Hematopoietic multipotent progenitor cell (in vitro differentiated cells): ENCODE data around the gene GRIN2C.

DNA sequence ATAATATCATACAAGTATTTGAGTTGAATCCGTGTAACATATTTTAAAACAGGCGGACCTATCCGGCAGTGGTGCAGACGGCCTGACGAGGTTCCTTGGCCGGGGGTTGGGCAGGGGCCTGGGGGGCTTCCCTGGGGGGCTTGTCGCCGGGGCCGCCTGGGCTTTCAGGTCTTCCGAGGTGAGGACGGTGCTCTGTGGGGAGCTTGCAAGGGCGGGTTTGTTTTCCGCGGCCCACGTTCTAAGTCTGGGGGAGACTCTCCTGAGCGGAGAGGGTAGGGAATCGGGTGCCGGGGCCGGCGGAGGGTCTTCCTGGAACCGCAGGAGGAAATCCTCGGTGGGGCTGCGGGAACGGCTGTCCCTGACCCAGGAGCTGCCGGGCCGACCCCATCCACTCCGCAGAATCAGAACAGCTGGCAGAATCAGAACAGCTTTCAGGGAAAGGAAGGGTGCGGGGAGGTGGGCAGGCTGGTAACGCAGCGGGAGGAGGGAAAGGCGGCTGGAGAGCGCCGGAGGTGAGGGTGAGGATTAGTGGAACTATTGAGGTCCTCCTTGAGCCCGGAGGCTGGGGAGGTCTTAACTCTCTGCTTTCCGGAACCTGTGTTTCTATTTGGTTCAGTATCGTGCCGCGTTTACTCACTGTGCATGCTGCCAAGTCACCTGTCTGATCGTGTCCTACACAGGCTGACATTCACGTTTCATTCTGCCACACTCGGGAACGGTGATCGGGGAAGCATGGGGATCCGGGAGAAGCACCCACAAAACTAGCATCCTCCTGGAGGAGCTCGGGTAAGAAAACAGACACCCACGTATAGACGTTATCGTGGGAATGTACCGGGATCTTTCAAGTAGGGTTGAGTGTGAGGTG lies 539 bp downstream of the C17orf80 start:
- CAGE, long polyA plus RNA, result start-site peak on the plus strand centred at position 157 of the sequence, 8 bp wide, 36 reads

- CAGE, long polyA plus RNA, result no peak
These were observed 153.8 kb upstream of the SDK2 start for GRCh38 chr17:73797965-73798616.

DNA sequence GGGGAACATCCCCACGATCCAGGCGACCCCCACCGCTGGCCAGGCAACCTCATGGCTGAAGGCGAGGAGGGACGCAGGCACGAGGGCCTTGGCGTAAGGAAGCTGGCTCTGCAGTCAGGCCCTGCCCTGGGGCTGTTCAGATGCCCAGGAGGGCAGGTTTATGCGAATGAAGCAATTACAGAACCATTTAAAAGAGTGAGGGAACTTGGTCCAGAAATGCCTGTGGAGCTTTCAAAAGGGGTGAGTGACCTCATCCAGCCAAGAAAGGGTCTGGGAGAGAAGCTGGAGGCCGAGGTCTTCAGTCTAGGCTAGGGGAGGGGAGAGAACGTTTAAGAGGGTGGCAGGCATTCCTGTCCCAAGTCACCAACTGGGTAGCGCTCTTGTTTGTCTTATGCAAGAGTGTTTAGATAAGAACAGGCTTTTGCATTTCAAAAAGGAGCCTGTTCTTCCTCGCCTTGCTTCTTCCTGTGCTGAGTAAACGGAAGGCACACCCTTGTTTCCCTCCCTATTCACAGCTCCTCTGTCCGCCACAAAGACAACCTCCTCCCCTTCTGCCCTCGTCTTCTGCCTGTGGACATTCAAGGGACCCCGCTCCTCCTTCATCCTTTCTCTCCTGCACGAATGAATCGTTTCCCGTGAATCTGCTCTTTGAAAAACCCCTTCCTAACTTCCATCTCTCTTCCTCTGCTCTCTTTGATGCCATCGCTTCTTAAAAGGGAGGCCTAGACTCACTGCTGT lies 183.6 kb upstream of the SDK2 start:
- CAGE, long polyA plus RNA, result no peak

DNA sequence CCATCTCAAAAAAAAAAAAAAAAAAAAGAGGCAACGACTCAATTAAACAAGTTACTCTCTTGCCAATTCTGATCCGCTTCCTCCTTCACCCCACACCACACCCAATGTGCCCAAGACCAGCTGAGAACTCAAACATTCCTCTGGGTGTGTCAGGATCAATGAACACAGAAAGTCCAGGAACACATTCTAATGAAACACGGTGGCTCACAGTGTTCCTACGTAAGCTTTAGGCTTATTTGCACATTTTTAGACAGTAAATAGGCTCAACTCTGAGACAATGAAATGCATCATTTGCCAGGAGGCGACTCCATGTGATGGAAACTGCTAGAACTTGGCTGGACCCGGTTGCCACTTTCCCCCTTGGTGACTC lies 216.3 kb upstream of the SDK2 start:
- CAGE, long polyA plus RNA, result no peak

DNA sequence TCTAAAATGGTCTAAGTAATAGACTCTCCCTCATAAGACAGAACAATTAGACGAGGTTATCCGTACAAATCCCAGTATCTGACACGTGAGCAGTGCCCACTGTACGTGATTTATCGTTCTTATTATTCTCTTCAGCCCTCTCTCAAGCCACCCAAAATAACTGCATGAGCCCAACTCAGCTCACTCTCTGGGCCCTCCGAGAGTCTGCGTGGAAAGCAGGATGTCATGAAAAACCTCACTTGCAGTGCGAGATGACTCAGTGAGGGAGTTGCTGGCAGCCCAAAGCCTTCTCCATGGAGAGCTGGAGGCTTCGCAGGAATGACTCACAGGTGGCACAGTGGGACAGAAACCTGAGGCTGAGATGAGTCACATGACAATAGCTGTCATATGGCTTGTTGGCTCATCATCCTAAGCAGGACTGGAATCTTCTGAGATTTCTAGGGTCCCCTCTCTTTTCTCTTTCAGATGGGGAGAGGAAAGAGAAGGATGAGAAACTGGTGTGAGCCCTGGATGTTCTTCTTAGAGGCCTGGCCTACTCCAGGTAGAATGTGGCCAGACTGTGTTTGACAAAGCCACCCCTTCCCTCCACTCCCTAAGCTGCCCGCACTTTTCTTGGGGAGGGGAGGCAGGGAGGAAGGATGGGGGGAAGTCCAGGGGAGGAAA lies 160.7 kb upstream of the RPL38 start:
- CAGE, long polyA plus RNA, result no peak

- CAGE, long polyA plus RNA, result no peak
These were observed 148.0 kb upstream of the RPL38 start for GRCh38 chr17:74055383-74056048.

DNA sequence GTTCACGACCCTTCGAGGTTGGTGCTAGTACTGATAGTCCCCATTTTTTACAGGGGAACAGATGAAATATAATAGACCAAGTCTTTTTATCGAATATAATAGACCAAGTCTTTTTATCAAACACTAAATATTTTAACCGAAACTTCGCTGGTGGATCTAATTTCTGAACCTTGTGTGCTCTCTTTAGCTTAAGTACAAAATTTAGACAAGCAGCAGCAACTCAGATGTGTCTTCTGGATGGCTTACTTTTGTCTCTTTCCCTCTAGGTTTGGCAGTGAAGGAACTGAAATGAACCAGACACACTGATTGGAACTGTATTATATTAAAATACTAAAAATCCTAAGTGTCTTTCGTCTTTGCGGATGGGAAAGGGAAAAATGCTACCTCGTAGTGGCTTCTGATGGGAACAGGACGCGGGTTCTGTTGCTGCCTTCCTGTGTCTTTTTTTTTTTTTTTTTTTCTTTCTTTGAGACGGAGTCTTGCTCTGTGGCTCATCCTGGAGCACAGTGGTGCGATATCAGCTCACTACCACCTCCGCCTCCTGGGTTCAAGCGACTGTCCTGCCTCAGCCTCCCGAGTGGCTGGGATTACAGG lies 3.7 kb upstream of the TTYH2 start:
- CAGE, long polyA plus RNA, result start-site peak on the minus strand centred at position 337 of the sequence, 13 bp wide, 49 reads

DNA sequence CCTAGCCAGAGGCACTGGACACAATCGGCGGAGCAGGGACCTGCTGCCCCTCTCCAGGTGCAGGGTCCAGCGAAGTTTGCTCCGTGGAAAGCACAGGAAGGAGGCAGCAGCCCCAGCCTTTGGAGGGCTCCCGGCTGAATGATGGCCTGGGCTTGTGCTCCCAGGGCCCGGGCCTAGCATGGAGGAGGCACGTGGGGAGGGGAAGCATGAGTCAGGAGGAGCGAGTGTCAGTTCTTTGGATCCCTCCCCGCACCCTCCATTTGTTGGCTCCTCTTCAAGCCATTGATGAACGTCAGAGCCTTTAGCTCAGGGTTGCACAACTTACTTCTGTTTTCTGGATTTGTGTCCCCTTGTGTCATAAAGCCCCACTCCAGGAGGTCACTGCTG lies 25.8 kb downstream of the TTYH2 start:
- CAGE, long polyA plus RNA, result no peak

GRCh38 chr17:74256256-74256455 lies 17.9 kb upstream of the DNAI2 start:
- CAGE, long polyA plus RNA, result no peak

GRCh38 chr17:74426395-74426814 lies 5.5 kb upstream of the GPRC5C start:
- CAGE, long polyA plus RNA, result no peak

GRCh38 chr17:74744648-74745608 lies 3.5 kb upstream of the NHERF1 start:
- CAGE, long polyA plus RNA, result no peak

DNA sequence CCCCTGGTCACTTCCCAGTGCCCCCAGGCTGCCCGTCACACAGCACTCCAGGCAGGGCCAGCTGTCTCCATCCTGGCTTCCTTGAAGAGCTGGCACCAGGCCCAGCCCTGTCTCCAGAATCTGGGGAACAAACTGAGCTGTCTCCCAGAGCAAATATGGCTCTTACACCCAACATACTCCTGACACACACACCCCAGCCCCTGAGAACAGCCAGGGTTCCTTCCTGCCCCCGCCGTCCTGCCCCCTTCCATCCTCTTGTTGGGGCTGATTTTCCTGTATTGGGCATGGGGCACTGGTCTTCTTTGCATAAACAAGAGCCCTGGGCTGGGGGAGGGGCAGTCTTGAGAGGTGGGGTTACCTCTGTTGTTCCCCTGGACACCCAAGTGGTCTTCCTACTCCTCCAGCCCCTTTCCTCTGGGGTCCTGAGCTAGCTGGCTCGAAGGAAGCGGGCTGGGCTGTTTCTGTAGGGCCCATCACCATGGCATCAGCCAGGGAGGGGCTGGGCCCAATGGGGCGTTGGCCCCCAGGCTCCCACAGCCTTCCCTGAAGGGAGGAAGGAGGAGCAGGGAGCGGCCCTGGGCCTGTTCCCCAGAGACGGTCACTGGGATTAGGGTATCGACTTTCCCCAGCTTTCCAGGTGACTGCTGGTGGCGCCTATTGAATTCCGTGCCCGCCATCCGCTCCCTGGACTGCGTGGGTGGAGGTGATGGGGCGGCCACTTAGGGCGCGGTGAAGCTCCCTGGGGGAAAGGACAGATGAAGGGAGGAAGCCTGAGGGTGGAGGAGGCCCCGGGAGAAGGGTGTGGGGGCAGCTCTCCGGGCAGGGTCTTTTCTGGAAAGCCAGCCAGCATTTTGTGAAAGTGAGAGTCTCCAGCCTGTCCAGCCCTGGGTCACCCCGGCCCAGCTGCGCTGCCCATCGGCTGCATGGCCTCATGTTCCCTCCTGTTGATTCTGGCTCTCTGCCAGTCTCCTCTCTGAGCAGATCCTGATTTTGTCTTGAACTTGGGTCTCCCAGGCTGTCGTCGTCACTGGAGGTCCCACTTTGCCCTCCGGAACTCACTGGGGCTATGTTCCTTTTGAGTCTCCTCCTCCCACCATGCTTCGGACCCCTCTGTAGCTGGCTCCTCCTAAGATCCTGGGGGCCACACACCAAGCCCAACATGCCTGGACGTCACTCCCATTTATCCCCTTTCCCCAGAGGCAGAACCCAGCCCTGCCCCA lies 9.5 kb downstream of the NHERF1 start:
- CAGE, long polyA plus RNA, result no peak

- CAGE, long polyA plus RNA, result no peak
These were observed 10.4 kb downstream of the NHERF1 start for GRCh38 chr17:74758876-74759190.

GRCh38 chr17:74769578-74770146 lies 6.5 kb downstream of the NAT9 start:
- CAGE, long polyA plus RNA, result no peak

DNA sequence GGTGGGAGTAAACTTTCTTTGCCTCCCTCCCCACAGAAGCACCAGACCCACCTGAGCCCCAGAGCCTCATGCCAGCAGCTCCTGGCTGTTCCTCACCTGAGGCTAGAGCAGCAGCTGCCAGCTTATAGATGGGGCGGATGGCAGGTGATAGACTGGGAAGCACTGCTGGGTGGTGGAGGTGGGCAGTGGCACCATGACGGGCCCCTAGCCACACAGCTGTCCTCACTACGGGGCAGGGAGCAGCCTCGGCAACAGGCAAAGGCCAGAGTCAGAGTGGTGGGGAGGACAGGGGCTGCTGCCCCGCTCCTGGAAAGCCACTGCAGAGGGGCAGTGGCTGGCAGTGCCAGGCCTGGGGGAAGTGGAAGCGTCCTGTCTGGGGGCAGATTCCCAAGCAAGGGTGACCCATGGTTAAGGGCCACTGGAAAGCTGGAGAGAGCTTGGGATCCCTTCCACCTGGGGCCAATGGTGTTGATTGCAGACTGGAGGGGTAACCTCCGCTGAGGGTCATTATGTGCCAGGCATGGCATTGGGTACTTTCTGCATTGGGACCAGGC lies 20.6 kb downstream of the GRIN2C start:
- CAGE, long polyA plus RNA, result no peak

DNA sequence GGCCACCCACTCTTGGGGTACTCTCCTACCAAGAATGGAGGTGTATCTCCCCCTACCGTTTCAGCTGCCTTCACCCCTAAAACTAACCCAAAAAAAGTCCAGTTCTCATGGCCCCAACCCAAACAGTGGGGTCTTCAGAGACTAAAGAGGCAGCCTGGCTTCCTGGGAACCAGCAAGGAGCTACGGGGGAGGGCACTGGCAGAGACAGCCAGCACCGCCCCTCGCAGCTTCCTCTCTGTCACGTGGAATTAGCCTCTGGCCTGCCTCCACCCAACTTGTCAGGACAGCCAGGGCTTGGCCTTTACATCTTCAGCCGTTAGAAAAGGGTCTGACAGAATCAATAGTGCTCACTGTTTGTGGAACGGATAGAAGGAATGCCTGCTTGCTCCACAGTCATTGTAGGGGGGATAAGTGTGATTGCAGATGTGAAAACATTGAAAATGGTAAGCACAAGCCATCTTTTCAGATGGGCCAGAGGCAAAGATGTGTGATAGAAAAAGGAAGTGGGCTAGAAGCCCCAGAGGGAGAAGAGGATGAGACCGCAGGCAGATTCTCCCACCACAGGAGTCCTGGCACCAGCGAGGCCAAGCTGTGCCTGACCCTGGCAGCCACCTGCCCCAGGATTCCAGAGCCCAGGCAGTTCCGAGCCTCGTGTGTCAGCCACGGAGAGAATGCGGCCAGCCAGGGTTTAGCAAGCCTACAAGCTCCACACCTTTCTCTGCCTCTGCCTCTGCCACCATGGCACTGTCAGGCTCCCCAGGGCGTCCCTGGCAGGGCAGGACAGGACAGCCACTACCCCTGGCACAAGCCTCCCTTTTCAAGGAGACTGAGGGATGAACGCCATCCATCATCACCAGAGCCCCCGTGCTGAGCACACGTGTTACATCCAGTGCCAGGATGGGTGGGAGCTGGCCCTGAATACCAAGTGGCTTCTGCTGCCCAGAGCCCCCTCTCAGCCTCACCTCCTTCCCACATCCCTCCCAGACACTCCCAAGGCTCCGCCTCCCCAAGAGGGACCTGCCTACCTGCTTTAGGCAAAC lies 18.5 kb downstream of the GRIN2C start:
- CAGE, long polyA plus RNA, result no peak

- CAGE, long polyA plus RNA, result no peak
These were observed at the start of gene GRIN2C for GRCh38 chr17:74859775-74859984. Gene GRIN2C, minus strand, starts transcription at chr17:74859885.

DNA sequence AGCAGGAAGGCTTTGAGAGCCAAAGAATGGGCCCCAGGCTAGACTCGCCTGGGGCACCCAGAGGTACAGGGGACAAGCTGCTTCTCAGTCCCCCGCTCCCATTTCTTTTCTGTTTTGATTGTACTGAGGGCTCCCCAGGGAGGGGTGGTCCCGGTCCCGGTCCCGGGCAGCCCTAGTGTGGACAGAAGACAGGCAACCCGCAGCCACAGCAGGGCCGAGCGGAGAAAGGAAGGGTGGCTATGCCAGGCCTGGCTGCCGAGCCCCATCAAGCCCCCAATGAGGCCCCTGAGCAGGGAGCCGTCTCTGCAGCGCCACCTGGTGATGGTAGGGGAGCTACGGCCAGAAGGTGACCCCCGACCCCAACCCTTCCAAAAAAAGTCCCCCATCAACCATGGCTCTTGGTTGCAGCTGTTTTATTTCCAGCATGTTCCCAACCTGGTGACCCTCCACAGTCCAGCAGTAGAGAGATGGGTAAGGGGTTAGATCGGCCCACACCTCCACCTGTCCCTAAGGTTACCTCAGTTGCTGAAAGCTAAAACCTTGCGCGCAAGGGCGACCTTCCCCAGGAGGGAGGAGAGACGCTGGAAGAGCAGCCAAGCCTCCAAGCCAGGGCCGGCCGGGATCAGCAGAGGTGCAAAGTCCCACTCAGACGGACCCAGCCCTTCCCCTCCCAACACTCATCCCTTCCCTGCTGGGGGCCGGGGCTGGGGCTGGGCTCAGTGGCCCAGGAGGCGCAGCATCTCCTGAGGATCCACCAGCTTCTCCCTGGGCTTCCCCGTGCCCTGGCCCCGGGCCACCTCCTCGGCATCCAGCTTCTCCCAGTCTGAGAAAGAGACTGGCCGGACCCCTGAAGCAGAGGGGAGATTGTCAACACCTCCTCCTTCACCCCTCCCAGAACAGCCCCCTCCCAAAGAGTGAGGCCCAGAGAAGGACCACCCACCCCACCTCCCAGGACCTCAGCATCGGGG lies 2.7 kb upstream of the GRIN2C start:
- CAGE, long polyA plus RNA, result no peak

- CAGE, long polyA plus RNA, result no peak
These were observed 16.6 kb downstream of the OTOP3 start for GRCh38 chr17:74952084-74952895.

DNA sequence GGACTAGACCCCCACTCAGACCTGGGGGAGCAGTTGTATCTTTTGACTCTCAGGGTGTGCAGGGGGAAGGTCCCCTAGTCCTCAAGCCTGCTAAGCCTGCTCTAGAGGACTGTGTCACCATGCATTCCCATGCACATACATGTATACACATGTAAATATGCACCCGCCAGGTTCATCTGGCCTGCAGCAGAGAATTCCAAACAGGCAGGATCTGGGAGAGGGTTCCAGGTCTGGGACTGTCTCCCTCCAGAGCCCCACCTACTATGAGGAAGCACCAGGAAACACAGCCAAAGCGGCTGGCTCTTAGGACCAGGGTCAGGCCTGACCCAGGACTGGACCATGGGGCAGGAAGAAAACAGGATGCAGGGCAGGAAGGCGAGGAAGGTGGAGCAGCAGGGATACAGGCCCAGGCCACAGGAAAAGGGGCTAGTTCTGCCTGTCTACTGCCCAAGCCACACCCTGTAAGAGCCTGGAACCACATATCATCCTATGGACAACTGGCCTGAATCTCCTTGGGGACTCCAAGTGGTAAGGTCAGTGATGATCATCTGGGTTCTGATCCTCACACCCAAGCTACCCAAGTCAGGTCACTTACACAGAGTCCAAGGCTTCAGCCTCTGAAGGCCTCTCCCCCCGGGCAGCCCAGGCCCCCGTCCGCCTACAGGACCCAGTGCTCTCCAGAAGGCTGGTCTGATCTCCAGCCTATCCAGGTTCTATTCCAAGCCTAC lies 2.1 kb downstream of the HID1 start:
- CAGE, long polyA plus RNA, result no peak